ENCODE measurements around a stretch of chr5.

- RRBS = no CpG with 5 or more reads among the region's 17 CpGs
CAGE:
- cytosol, long polyA plus RNA = no peak
- long polyA plus RNA = no peak
- nucleus, long polyA plus RNA = no peak
These were observed 125.3 kb upstream of the NR2F1 start for GRCh38 chr5:93457579-93458220.

DNA sequence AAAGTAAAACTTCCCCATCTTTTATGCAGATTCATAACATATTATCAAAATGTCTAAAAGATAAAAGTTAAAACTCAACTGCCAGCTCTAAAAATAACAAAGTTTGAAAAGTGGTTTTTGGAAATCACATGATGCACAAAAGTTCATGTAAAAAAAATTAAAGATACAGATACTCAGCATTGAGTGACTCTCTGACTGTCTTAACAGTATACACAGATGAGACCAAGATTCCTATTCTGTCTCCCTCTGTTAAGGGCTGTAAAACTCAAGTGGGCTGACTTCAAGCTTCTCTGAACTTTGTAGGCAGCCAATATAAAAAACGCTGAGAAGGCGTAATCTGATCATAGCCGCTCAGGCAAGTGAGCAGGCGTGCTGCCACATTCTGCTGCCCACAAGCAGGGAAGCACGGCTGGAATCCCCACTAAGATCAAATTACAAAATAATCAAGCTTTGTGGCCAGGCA lies 64.3 kb downstream of the POU5F2 start:
- RRBS = no CpG with 5 or more reads among the region's 5 CpGs
CAGE:
- cytosol, long polyA plus RNA = no peak
- long polyA plus RNA = no peak
- nucleus, long polyA plus RNA = no peak

DNA sequence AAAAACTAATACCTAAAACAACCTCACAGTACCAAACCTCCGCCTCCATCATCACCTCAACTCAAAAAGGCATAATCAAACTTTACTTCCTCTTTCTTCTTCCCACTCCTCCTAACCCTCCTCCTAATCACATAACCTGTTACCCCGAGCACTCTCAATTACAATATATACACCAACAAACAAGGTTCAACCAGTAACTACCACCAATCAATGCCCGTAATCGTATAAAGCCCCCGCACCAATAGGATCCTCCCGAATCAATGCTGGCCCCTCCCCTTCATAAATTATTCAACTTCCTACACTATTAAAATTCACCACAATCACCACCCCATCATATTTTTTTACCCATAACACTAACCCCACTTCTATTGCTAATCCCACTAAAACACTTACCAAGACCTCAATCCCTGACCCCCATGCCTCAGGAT lies 49.6 kb downstream of the KIAA0825 start:
- RRBS = no CpG with 5 or more reads among the region's 6 CpGs
CAGE:
- cytosol, long polyA plus RNA = no peak
- long polyA plus RNA = no peak
- nucleus, long polyA plus RNA = no peak

DNA sequence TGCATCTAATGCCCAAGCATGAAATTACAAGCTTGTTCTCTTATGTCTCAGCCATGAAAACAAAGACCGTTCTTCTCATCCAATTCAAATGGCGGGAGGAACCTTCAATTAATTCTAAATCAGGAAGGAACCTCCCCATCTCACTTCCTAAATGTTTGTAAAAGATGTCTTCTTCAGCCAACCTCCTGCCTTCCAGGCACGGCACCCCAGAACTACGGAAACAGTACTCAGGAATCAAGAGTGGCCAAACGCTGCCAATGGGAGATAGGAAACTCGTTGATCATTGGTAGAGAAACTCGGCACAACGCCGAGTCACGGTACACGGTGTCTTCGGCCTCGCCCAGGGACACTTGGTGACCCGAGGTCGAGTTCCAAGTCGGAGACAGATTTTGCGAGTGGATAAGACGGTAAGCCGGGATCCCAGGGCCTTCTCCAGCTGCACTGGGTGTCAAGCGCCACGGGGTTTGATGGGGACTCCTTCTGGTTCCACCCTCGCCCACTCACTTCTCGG lies 437 bp downstream of the KIAA0825 start:
- RRBS = no CpG with 5 or more reads among the region's 23 CpGs
CAGE:
- cytosol, long polyA plus RNA = no peak
- long polyA plus RNA = no peak
- nucleus, long polyA plus RNA = start-site peak on the plus strand centred at position 336 of the sequence, 100 bp wide, 30 and 54 reads in 2 replicates

GRCh38 chr5:95177932-95178658 lies 106.8 kb downstream of the MCTP1 start:
- RRBS = no CpG with 5 or more reads among the region's 4 CpGs
CAGE:
- cytosol, long polyA plus RNA = no peak
- long polyA plus RNA = no peak
- nucleus, long polyA plus RNA = no peak

GRCh38 chr5:95541790-95541998 lies 13.1 kb downstream of the SKIC3 start:
CAGE:
- cytosol, long polyA plus RNA = no peak
- long polyA plus RNA = no peak
- nucleus, long polyA plus RNA = no peak

GRCh38 chr5:95641593-95642334 lies 4.8 kb upstream of the RFESD start:
- RRBS = no CpG with 5 or more reads among the region's 6 CpGs
CAGE:
- cytosol, long polyA plus RNA = no peak
- long polyA plus RNA = no peak
- nucleus, long polyA plus RNA = no peak

DNA sequence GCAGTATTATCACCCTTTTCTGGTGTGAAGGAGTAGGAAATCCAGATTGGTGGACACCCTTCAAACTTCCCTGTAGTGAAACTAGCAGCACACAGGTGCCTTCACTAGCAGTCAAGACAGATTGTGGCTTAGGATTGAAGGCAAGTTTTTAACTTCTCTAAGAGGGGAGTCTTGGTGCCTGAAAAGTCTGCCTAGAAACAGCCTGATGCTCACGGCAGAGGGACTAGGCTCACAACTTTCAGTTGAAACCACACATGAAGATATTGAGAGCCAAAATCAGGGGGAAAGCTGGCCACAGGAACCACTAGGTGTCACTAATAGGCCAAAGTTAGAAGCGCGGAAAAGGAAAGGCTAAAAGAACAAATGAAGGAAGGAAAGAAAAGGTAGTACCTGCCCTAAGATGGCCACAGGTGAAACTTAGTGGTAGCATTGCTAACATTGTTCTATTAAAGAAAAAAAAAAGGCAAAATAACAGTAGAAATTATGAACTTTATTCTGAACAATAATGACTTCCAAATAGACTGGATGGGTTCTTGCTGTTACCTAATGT lies 2.3 kb upstream of the RFESD start:
- RRBS = no CpG with 5 or more reads among the region's 3 CpGs
CAGE:
- cytosol, long polyA plus RNA = no peak
- long polyA plus RNA = no peak
- nucleus, long polyA plus RNA = no peak

- RRBS = no CpG with 5 or more reads among the region's 2 CpGs
CAGE:
- cytosol, long polyA plus RNA = no peak
- long polyA plus RNA = no peak
- nucleus, long polyA plus RNA = no peak
These were observed 1.0 kb downstream of the RHOBTB3 start for GRCh38 chr5:95732241-95732434.

DNA sequence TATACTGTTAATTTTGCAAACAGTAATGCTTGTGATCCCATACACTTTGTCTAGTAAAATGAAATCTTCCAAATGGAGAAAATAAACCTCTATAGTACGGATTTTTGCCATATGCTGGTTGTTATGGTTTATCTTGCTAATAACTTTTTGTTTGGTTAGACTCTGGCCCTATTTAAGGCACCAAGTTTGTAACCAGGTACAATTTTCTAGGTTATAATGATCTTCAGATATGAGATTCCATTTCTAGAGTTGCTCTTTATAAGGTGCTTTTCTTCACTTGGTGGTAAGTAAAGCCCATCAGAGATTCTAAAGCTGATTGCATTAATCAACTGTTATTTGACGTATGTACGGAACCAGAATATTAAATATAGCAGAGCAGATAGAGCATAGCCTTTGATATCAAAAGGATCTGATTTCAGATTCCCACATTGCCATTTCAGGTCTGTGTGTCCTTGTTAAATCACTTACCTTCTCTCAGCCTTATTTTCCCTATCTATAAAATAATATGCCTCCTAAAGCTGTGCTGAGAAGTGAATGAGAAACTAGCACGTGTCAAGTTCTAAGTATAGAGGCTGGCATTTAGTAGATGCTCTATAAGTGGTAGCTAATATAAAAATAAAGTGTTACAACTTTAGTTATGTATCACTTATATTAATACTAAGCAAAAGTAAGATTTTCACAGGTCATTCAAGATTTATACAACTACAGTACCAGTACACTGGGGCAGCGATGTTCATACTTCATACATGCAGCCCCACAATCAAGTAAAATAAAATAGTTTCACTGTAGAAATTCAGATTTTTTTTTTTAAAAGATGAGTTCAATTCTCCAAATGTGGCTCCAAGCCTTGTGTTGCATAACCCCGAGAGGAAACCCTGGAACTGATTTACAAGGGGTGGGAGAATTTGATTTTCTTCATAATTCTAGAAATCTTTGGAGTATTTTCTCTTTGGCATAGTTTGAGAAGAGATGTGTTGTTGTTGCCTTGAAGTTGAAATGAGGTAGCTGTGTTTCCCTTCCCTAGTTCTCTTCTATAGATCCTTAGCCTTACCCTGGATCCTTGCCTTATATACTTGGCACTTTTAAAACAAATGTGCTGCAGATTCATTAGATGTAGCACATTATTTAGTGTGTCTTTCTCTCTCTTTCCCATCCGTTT lies 2.7 kb downstream of the RHOBTB3 start:
- RRBS = no CpG with 5 or more reads among the region's 7 CpGs
CAGE:
- cytosol, long polyA plus RNA = no peak
- long polyA plus RNA = no peak
- nucleus, long polyA plus RNA = no peak

GRCh38 chr5:95754105-95754559 lies 23.0 kb downstream of the RHOBTB3 start:
- RRBS = no CpG with 5 or more reads among the region's 4 CpGs
CAGE:
- cytosol, long polyA plus RNA = no peak
- long polyA plus RNA = no peak
- nucleus, long polyA plus RNA = no peak

- RRBS = no CpG with 5 or more reads among the region's 11 CpGs
CAGE:
- cytosol, long polyA plus RNA = no peak
- long polyA plus RNA = no peak
- nucleus, long polyA plus RNA = no peak
These were observed 40.2 kb downstream of the RHOBTB3 start for GRCh38 chr5:95770973-95772093.

DNA sequence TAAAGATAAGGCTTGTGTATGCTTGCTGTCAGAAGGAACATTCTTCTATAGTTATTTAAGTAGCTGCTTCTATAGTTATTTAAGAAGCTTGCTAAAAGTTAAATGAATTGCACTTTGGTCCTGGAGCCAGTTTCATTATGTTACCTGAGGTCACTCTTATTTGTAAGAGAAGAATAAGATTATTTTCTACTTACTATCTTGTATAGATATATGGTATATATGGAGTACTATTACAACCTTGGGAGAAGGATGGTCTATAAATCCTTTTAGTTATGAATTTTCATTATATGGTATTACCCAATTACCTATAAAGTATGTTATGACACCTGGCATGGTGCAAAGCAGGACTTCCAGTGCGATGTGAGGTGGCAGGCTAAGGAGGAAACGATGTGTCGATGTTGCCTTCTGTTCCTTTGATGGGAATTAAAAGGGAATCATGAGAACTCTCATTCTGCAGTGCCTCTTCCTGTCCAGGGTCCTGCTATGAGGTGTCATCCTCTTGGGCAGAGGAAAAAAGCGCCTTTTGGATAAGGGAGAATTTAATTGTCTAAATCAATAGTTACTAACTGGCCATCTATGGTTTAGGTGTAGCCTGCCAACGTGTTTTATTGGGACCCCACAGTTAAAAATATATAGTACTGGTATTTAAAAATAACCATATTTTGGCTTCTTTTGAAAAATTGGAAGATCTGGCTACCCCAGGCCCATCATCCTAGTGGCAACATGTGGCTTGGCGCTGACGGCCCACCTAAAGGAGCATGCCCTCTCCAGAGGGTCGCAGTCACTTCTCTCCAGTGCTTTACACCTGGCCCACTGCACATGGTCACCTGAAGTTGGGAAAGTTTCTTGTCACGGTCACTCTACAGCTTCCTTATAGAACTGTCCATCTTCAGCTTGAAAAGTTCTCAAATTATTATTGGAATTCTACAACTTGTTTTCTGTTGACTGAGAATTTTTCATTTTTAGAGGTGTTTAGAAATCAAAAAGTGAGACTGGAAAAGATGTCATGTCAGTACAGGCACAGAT lies 32.0 kb downstream of the GLRX start:
- RRBS = no CpG with 5 or more reads among the region's 9 CpGs
CAGE:
- cytosol, long polyA plus RNA = no peak
- long polyA plus RNA = no peak
- nucleus, long polyA plus RNA = no peak

DNA sequence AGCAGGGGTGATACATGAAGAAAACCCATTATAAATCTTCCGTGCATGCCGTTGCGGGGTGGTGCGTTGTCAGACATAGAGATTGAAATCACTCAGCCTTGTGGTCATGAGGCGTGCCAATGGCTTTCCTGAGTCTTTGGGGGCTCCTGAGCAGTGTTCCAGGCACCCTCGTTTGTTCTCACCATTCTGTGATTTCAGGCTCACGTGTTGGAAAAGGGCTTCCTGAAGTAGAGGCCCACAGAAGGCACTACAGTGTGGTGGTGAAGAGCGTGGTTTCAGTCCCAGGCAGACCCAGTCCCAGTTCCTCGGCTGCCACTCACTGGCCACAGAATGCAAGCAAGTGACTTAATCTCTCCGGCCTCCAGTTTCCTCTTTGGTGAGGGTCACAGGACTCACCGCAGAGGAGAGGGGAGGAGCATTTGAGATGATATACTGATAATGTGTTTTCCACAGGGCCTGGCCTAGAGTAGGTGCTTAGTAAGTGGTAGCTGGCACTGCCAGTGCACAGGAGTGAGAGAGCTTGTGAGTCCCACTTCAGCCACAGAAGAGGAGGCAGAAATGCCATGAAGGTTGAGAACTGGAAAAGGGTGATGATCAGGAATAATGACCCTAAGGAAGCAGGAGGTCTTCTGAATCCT lies 20.6 kb upstream of the GLRX start:
- RRBS = no CpG with 5 or more reads among the region's 11 CpGs
CAGE:
- cytosol, long polyA plus RNA = no peak
- long polyA plus RNA = no peak
- nucleus, long polyA plus RNA = no peak

DNA sequence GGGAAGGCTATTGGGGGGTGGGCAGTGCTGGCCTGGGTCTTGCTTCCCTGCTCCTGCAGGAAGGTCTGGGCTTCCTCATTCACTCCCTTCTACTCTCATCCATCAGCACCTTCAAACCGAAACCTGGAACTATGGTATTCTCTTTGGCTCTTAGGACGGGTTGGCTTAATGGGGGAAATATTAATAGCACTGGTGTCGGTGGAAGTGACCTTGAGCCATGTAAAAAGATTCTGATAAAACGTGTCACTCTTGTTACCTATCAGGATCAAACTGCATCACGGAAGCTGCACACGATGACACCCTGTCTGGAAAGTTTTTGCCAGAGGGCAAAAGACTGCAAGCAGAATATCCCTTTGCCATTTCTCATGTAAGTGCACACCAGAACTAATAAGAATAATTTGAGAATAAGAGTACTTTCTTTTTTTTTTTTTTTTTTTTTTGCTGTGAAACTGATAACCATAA lies 34.1 kb upstream of the GLRX start:
- RRBS = no CpG with 5 or more reads among the region's 6 CpGs
CAGE:
- cytosol, long polyA plus RNA = no peak
- long polyA plus RNA = no peak
- nucleus, long polyA plus RNA = no peak

- RRBS = no CpG with 5 or more reads among the region's 31 CpGs
CAGE:
- cytosol, long polyA plus RNA = no peak
- long polyA plus RNA = no peak
- nucleus, long polyA plus RNA = no peak
These were observed 36.4 kb upstream of the GLRX start for GRCh38 chr5:95858552-95859720.

DNA sequence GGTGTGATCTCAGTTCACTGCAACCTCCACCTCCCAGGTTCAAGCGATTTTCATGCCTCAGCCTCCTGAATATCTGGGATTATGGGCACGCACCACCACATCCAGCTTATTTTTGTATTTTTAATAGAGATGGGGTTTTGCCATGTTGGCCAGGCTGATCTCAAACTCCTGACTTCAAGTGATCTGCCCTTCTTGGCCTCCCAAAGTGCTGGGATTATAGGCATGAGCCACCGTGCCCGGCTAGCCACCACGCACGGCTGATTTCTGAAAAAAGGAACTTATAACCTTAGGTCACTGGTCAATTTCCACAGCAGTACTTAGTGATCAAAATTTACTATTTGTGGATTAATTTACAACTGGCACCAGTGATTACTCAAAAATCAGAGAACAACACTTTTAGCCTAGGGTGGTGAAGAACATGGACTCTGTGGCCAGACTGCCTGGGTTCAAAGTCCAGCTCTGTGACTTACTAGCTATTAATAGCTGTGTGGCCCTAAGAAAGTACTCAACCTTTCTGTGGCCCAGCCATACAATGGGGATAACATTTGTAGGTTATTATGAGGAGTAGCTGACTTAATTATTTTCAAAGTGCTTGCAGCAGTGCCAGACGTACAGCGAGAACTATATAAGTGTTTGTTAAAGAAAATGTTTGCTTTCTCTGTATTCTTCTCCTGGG lies 50.8 kb upstream of the GLRX start:
- RRBS = no CpG with 5 or more reads among the region's 8 CpGs
CAGE:
- cytosol, long polyA plus RNA = no peak
- long polyA plus RNA = no peak
- nucleus, long polyA plus RNA = no peak

DNA sequence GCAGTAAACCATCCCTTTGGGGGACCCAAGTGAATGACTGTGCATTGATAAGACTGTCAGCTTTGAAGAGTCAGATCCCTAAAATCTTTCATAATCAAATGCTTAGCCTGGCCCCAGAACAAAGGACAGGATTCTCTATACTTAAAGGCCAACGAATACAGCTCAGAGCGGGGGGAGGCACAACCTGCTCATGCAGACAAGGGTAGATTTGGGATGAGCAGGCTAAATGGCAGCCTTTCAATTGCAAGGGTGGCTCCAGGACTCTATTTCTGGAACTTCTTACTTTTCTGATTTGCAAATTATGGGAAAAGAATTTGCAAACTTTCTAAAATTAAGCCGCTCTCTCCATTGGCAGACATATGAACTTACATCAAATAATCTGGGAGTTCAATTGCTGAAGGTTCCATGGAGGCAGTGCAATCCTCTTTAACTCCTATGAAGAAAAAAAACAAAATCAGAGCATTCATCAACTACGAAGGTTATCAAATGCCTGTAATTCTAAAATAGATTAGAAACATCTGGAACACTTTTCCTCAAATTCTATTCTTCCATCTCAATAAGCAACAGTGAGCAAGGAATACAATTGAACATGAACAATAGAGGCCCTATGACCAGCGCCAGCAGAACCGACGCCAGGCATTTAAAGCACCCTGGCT lies 66.3 kb downstream of the ELL2 start:
- RRBS = no CpG with 5 or more reads among the region's 7 CpGs
CAGE:
- cytosol, long polyA plus RNA = no peak
- long polyA plus RNA = no peak
- nucleus, long polyA plus RNA = no peak

- RRBS = no CpG with 5 or more reads among the region's 6 CpGs
CAGE:
- cytosol, long polyA plus RNA = no peak
- long polyA plus RNA = no peak
- nucleus, long polyA plus RNA = no peak
These were observed 606 bp downstream of the ELL2 start for GRCh38 chr5:95961194-95961296.

DNA sequence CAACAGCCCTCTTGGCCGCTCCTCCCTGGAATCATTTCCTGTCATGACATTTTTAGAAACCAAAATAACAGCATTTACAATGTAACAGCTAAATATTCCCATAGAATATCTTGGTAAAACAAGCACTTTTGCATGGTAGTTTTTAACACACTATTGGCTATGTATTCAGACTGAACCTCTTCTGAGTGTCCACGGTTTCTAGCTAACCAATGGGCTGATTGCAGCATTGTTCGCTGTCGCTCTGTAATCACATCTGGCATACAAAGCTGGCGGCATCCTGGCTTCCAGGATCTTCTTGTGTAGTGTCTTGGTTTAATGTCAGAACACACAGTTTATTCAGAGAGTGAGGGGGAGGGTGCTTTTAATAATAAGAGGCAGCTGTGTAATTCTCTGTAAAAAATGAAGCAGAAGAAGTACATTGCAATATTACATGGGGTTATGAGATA lies 206.2 kb downstream of the PCSK1 start:
- RRBS = no CpG with 5 or more reads among the region's 5 CpGs
CAGE:
- cytosol, long polyA plus RNA = no peak
- long polyA plus RNA = no peak
- nucleus, long polyA plus RNA = no peak

Measured in SK-N-SH (cell line).